CMK (cell line): ENCODE results near the genes SLC35G3 and GAS2L2.

GRCh38 chr17:32480719-32481485 is 5.9 kb upstream of the CDK5R1 start:
- RRBS, result no CpG with 5 or more reads among the region's 13 CpGs

DNA sequence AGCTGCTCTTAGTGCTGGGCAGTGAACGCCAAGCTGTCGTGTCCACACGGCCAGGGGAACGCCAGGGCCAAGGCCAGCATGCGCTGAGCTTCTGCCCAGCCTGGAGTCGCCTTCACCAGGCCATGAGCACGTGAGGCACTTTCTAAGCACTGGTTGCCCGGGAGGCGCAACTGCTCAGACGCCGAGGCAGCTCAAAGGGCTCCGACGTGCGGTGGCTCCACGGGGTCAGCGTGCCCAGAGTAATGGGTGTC is 9.1 kb downstream of the CDK5R1 start:
- RRBS, result no CpG with 5 or more reads among the region's 16 CpGs

DNA sequence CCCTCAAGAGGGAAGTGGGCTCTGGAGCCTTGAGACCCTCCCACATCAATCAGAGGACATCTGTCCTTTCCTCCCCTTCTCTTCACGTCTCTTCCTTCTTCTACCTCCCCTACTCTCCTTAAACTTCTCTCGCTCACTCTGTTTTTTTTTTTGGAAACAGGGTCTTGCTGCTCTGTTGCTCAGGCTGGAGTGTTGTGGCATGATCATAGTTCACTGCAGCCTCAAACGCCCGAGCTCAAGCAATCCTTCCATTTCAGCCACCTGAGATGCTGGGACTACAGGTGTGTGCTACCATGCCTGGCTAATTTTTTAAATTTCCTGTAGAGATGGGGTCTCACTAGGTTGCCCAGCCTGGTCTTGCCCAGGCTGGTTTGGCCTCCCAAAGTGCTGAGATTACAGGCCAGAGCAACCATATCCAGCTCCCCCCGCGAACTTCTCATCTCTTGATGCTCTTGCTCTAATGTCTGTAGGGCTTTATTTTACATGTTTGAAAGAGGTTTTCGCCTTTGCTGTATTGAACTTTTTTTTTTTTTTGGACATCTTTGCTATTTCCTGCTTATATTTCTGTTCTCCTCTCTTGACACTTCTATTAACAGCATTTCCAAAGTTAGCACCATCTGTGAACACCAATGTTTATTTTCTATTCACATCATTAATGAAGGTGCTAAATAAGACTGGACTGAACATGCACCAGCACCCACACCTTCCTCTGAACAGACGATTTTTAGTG is 24.5 kb downstream of the CDK5R1 start:
- RRBS, result no CpG with 5 or more reads among the region's 8 CpGs

GRCh38 chr17:32553687-32554489 is 67.1 kb downstream of the CDK5R1 start:
- RRBS, result no CpG with 5 or more reads among the region's 3 CpGs

GRCh38 chr17:32559285-32559842 is 72.6 kb downstream of the CDK5R1 start:
- RRBS, result no CpG with 5 or more reads among the region's 3 CpGs

DNA sequence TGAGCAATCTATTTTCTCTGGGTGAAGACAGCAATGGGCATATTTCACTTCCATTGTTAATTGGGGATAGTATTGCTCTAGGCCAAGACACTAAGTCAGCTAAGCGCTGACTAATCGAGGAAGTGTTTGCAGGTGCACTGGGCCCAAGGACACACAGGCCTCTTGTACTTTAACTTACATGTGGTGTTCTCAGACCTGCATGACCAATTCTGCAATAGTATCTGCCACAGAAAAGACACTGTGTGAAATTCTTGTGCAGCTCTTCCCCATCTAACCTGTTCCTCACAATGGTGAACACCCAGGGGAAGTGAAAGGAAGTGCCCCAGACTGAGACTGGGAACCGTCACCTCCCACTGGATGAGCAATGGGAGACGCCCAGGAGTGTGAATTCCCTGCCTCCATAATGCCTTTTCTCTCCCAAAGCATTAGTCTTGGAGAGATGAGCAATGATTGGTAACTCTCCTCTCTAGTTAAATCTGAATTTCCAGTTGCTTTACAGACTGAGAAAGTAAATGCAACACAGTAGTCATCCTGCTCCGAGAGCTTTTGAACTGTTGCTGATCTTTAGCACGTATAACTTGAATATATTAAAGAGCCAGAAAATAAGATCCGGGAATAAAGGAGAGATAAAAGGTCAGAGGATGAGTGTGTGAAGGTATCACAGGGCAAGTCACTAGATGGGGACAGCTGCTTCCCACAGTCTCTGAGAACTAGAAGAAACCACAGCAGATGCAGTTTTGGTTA is 82.6 kb downstream of the CDK5R1 start:
- RRBS, result no CpG with 5 or more reads among the region's 7 CpGs

DNA sequence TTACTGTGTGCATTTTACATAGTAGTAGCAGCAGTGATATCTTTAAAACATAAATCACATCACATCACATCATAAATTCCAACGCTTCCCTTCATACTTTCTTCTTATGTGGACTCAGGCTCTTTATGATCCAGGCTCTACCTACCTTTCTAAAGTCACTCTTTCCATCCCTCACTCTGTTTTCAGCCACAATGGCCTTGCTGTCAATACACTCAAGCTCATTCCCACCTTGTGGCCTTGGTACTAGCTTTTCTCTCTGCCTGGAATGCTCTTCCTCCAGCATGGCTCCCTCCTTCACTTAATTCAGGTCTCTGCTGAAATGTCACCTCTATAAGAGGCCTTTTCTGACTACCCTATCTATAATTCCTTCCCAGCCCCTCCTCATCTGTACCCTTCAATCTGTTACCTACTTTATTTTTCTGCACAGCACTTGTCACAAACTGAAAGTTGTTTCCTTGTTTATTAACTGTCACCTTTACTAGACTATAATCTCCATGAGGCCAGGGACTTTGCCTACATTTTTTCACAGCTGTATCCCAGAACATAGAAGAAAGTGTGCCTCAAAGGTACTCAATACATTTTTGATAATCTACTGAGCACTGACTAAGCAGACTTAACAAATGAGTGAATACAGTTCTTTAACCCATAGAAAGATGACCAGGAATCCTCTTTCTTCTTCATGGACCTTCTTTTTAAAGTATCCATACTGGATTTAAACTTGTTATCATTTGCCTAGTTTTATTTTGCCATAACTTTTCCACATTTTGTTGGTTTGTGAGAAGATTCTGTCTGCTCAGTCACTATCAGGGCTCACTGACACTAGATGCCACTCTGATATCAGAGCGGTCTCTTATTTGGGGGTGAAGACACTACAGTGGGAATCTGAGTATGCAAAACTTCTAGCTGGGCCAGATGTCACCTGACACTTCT is 132.7 kb downstream of the MYO1D start:
- RRBS, result no CpG with 5 or more reads among the region's 2 CpGs

GRCh38 chr17:32833438-32834623 is 43.1 kb downstream of the MYO1D start:
- RRBS, result no CpG with 5 or more reads among the region's 9 CpGs

DNA sequence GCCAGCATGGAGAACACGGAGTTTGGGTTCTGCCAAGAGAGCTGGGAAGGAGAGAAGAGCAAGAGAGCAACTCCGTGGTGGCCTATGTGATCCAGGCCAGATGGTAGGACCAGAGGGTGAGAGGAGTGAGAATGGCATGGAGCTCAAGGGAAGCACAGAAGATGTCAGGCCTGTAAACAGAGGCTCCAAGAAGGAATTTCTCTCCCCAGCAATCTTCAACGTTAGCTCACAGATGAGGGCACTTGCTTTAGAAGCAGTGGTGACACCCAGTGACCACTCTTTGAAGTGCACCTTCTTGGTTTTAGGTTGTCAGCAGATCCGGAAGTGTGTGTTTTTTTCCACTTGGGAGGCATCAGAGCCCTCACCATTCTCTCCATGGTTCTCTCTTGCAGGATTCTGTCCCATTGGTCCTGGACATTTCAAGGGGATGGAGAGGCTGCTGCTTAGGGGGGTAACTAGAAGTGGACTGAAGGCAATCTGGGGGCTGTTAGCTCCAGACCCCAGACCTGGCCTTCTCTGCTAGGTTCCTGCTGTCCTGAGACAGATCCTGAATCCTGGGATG is 18.1 kb upstream of the TMEM98 start:
- RRBS, result no CpG with 5 or more reads among the region's 4 CpGs

DNA sequence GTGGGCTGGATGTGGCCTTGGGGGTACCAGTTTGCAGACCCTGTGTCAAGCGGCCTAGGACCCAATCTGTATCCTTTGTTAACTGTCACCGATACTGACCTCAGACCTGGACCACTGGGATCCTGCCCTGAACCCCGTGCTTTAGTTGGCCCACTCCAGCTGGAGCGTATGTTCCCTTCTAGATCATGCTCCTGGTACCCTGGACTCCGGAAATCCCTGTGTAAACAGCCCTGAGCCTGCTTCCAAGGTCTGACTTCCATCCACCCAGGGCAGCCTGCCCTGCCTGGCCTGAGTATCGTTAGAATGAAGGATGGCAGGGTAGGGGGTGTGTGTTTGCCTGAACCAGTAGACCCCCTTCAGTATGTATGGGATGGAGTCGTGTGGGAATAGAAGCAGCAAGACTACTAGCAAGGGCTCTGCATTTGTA is 791 bp upstream of the TMEM98 start:
- RRBS, result no CpG with 5 or more reads among the region's 7 CpGs

DNA sequence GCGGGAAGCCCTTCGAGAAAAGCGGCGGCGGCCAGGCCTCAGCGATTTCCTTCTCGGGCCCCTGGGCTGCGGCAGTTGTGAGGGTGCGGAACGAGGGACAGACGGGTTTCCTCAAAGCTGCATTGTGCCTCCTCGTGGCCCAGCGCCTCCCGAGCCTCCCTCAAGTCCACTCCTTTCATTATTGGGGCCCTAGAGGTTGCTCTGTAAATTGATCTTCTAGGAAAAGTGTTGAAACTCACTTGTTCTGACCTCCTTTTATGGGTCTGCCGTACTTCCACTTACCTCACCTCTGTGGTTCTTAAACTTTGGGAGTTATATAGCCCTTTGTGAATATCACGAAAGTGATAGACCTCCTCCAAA is 744 bp downstream of the LIG3 start:
- RRBS, result no CpG with 5 or more reads among the region's 16 CpGs

GRCh38 chr17:35026188-35026840 is 37.2 kb downstream of the RFFL start:
- RRBS, result no CpG with 5 or more reads among the region's 7 CpGs

DNA sequence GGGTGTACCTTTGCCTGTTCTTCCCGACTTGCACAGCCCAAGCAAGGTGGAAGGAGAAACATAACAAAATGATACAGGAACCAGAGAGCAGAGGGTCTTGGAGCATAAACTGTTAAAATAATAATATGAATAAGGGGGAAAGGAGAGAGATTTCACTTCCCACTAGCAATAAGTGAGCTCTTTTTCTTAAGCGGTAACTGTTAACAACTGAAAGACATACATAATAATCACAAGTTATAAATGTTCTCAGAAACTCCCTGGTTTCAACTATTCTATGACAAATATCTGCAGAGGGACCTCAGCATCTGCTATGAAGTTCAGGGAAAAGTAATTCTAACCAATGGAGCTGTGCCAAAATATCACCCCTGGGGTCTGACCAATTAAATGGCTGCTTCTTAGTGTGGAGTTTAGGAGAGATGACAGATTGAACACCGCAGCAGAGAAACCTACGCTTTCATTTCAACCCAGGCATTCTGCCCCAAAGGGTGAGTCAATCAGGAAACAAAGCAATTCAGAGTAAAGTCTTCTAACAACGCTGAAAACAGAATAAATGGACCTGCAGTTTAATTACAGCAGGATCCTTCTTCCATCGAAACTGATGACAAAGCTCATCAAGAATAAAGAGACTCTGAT is 17.0 kb downstream of the RFFL start:
- RRBS, result no CpG with 5 or more reads among the region's 6 CpGs

DNA sequence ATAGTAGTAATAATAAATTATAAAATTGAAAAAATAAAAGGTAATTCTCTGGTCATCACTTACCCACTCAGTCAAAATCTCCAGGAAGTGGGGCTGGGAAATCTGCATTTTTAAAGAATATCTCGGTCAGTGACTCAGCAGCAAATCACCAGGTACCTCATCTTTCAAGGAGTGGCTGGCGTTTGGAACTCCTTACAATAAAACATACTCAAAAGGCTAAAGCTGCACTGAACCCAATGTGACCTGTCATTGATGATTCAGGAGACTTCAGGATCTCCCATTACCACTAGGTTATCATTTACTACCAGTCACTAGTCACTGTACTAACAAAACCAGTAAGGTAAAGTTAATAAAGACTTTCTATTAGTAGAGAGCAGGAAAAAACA is 21.5 kb upstream of the RFFL start:
- RRBS, result no CpG with 5 or more reads among the region's 2 CpGs

DNA sequence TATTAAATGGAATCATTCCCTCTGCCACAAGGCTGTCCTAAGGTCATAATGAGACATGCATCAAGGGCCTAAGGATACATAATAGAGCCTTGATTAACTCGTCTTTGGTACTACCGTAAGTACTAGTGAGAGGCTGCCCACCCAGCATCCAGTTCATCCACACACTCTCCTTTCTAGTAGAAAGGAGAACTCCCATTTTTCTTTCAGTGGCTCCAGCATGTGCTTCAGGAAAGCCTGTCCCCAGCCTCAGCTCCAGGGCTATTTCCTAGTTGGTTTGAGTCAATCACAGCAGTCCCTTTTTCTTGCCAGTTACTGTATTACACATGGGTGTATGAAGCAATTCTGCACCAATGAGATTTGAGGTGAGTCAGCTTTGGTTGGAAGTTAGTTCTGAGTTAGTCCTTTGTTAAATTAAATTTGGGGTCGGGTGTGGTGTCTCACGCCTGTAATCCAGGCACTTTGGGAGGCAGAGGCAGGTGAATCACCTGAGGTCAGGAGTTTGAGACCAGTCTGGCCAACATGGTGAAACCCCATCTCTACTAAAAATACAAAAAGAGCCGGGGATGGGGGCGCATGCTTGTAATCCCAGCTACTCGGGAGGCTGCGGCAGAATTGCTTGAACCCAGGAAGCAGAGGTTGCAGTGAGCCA is 24.8 kb downstream of the RAD51D start:
- RRBS, result no CpG with 5 or more reads among the region's 8 CpGs

- RRBS, result no CpG with 5 or more reads among the region's 2 CpGs
Measured at GRCh38 chr17:35194258-35194560, at the start of gene SLC35G3. TSS of gene SLC35G3 (minus strand) at chr17:35194393.

GRCh38 chr17:35286036-35286704 is 43.3 kb downstream of the SLFN5 start:
- RRBS, result no CpG with 5 or more reads among the region's 3 CpGs

GRCh38 chr17:35725993-35726677 is 5.3 kb upstream of the RASL10B start:
- RRBS, result no CpG with 5 or more reads among the region's 3 CpGs

DNA sequence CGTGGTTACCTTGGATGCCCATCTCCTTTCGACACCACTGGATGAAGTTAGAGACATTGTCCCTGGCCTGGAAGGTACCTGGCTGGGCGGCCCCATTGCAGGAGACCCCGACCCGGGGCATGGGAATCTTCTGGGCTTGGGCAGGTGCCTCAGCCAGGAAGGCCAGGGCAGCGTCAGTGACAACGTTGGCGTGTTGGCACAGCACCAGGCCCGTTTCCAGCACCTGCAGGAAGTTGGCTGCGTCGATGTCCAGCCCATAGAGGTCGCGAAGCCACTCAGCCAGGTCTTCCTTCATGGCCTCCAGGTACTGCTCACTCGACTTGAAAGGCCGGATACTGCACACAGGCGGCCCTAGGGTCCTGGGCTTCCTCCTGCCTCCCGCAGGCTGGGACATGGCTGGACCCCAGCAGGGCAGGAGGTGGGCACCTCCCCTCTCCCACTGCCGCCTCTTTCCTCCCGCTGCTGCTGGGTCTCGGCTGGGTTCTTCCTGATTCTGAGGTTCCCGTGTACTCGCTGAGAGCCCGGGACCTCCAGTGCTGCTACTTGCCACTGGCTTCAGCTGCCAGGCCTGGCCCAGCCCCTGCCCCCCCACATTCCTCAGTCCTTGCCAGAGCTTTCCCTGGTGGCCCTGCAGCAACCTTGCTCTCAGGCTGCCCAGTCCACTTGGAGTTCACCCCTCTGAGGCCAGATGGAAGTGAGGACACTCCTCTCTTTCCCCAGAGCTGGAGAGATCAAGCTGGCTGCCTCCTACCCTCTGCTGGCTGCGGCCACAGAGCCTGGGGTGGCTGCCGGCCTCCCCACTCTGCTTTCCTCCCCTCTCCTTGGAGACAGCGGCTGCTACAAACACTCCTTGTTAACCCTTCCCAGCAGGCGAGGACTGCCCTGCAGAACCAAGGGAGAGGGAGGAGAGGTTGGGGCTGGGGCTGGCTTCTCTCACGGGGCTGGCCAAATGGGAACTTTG is at the start of gene GAS2L2:
GAS2L2 (minus strand) TSS at position 783 of the 961 bp plus-strand sequence.
- RRBS, result no CpG with 5 or more reads among the region's 28 CpGs

DNA sequence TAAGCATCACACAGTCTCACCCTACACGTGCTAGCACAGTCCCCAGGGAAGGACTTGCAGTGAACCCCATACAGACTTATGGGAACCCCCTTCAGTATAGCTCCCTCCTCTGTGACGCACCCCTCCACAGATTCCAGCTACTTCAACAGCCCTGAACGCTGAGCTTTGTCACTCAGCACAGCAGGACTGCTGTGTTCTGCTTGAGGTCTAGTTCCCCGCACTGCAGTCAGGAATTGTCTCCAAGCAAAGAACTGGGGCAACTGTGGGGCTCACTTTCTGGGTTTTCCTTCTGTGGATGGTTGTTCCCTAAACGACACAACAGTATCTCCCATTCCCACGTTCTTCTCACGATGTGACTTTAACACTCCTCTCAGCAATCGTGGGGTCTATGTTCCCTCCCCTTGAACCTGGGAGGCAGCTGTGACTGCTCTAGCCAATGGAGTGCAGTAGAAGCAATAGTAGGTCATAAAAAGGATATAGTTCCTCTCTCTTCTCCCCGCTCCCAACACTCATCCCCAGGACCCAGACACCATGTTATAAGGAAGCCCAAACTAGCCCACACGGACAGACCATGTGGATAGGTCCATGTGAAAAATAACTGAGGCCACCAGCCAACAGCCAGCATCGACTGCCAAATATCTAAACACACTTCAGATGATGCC is 3.5 kb downstream of the MMP28 start:
- RRBS, result no CpG with 5 or more reads among the region's 11 CpGs